Panc1 (cell line): ENCODE data around the genes VAV3 and AMIGO1.

DNA sequence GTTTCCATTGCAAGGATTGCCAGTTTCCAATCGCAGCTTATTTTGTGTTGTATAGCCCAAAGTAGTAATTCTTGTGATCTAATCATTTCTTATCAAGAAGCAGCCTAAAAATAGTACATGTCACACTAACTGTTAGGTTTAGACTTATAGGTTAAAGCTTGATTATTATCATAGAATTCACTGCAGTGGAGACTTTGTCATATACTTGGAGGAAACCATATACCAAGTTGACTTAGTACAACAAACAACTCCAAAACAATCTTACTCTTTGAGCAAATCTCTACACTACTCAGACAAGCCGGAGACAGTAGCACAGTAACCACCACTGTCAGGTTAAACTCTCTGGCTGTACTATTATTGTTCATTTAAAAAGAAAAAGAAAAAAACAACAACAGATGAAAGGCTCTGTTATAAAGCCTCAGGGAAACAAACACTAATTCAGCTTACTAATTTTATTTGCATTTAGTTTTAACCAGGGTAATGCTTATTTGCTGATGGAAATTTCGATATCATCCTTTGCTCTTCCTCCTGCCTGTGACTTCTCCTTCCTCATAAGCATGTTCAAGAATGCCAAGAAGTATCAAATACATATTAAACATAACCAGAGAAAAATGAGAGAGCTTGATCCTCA lies 226.3 kb downstream of the VAV3 start:
- RRBS, 2 experiments = no CpG with 5 or more reads among the region's 3 CpGs

GRCh38 chr1:107965039-107965336 lies at the start of gene VAV3:
TSS of gene VAV3 (minus strand) at chr1:107965180.
- RRBS, 2 experiments = 2 to 7% methylated on average over 40 of the region's 49 CpGs

- RRBS, 2 experiments = no CpG with 5 or more reads among the region's 7 CpGs
Observed at GRCh38 chr1:108038908-108039328, 73.9 kb upstream of the VAV3 start.

DNA sequence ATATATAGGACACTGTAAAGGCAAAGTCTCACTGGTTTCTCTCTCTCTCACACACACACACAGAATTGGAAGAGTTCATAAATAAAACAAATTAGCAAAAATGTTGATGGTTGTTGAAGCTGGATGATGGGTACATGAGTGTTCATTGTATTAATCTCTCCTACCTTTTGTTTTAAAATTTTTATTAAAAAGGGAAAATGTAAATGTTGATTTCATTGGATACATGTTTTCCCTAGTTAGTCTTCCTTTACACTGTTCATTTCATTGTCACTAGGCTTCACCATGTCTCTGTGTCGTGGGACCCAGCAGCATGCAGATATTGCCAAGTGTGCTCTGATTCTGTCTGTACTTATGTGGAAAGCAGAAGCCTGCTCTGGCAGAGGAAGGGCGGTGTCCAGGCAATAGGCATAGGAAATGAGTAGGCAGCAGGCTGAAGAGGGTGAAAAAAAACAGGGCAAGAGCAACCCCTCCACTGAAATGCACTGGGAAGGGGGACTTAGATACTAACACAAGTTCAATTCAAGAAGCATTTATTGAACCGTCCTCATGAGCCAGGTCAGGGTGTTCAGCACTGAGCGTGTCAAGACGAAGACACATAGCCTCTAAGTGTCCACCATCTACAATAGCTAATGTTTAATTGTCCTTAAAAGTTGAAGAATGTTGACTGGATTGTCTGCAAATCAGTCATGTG lies 85.1 kb upstream of the VAV3 start:
- RRBS, 2 experiments = no CpG with 5 or more reads among the region's 5 CpGs

- RRBS, 2 experiments = no CpG with 5 or more reads among the region's 4 CpGs
Observed at GRCh38 chr1:108600579-108600834, 40.6 kb downstream of the EEIG2 start.

- RRBS, 2 experiments = no CpG with 5 or more reads among the region's 7 CpGs
Observed at GRCh38 chr1:108617566-108618288, 43.2 kb downstream of the HENMT1 start.

- RRBS, 2 experiments = no CpG with 5 or more reads among the region's 4 CpGs
Observed at GRCh38 chr1:108852541-108852924, 4.4 kb downstream of the AKNAD1 start.

DNA sequence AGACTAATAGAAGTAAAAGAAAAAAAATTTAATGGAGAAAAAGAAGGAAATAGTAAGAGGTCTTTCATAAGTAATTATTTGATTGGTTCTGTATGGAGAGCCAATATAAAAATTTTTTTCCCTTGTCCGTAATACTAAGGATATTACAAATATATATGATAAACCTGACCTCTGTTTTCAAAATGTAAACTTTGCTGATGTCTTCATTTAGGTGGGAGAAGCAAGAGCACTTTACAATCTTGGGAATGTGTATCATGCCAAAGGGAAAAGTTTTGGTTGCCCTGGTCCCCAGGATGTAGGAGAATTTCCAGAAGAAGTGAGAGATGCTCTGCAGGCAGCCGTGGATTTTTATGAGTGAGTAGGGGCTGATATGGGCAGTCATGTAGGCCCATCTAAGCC lies 21.0 kb downstream of the GPSM2 start:
- RRBS, 2 experiments = no CpG with 5 or more reads among the region's 2 CpGs

DNA sequence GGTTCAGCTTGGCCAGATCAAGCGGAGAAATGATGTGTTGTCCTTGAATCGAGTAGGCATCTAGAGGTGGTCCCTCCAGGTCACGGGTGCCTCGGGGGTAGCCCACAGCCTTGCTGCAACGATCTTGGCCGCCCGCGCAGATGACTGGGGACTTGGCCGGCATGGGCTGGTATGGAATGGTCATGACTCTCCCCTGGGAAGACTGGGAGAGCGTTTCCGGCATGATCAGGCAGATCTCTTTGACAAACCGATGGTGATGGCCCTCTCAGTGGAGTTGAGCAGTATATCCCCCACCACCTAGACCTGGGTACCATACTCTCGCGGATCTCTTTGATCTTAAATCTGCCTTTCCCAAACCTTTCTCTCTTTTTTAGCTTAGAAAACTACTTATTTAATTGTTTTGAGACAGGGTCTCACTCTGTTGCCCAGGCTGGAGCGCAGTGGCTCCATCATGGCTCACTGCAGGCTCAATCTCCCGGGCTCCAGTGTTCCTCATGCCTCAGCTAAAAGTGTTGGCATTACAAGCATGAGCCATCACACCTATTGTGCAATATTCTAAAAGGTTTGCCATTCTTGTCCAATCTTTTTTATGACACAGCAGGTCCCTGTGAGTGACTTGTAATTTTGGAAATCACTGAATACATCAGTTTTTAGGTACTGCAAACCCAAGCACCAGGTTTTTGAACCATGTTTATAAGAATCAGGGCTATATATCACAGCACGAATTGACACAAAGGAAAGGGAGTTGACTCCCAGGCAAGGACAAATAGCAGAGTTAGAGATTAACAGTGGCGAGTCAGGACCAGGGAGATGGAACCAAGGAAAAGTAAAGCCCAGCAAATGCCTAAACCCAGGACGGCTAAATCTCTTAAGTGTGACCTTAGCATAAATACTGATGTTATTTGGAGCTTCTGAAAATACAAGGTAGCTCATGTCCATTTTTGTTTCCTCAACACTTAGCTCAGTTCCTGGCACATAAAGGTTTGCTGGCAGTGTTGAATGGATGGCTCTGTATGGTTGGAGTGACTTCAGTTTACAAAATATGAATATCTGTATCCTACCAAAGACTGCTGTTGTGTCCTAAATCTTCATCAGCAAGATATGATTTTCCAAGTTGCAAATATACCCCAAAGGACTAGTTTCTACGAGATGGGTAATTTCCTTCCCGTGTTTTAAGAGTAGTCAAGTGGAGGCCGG lies 7.7 kb downstream of the CFAP276 start:
- RRBS, 2 experiments = 96 to 97% methylated on average over 2 of the region's 22 CpGs

- RRBS, 2 experiments = no CpG with 5 or more reads among the region's 4 CpGs
Observed at GRCh38 chr1:109192471-109193097, 21.1 kb upstream of the SARS1 start.

DNA sequence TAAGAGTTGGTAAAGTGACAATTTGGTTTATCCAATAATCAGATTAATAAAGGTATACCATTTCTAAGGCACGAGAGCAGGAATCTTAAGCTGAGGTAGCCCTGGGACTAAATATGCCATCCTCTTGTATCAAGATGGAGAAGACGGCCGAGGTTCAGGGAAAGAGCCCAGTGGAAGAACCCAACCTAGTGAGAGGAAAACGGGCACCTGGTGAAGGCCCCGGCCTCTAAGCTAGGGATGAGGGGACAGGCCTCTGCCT lies 364 bp upstream of the SARS1 start:
- RRBS, 2 experiments = no CpG with 5 or more reads among the region's 5 CpGs

GRCh38 chr1:109249880-109250651 lies 727 bp downstream of the CELSR2 start:
- RRBS, 2 experiments = under 1 to 8% methylated on average over 13 to 14 of the region's 56 CpGs

- RRBS, 2 experiments = no CpG with 5 or more reads among the region's 12 CpGs
Observed at GRCh38 chr1:109275478-109276050, 7.4 kb downstream of the PSRC1 start.

DNA sequence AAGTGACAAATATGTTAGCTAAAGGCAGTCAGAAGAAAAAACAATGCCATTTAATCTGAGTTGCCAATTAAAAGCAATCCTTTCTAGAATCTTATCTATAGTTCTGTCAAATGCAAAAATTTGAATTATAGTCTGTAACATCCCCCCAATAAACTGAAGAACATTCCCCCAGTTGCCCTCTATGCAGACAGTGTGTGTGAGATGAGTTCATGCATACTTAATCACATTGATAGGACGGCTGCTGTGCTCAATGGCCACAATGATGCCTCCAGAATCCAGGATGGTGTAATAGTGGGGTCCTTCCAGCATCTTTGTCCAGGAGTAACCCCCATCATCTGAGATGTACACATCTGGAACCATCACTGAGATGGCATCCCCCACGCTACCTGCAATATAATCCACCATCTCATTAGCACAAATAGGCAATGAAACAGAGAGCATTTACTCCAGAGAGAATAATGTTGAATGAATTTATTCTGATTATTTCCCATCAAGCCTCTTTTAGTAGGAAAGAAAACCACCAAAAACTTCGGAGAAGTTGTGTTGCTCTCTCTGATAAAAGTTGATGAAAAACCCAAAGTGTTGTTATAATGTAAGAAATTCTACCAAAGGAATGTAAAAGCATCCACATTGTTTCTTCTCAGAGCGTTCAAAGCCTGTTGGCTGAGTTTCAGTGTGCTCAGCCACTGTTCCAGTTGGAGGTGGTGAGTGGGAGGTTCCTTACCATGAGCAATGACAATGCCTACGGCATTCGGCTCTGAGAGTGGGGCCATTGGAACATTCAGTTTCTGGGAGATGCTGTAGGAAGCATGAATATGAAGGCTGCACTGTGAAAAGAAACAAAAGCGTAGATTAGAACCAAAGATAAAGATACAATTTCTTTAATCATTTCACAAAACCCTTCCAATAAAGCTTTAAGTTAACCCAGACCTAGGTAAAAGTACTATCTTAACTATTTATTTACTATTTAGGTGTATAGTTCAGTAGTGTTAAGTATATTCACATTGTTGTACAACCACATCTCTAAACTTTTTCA lies 20.3 kb upstream of the MYBPHL start:
- RRBS, 2 experiments = no CpG with 5 or more reads among the region's 7 CpGs

- RRBS, 2 experiments = no CpG with 5 or more reads among the region's 5 CpGs
Observed at GRCh38 chr1:109341625-109342310, 35.0 kb upstream of the MYBPHL start.

DNA sequence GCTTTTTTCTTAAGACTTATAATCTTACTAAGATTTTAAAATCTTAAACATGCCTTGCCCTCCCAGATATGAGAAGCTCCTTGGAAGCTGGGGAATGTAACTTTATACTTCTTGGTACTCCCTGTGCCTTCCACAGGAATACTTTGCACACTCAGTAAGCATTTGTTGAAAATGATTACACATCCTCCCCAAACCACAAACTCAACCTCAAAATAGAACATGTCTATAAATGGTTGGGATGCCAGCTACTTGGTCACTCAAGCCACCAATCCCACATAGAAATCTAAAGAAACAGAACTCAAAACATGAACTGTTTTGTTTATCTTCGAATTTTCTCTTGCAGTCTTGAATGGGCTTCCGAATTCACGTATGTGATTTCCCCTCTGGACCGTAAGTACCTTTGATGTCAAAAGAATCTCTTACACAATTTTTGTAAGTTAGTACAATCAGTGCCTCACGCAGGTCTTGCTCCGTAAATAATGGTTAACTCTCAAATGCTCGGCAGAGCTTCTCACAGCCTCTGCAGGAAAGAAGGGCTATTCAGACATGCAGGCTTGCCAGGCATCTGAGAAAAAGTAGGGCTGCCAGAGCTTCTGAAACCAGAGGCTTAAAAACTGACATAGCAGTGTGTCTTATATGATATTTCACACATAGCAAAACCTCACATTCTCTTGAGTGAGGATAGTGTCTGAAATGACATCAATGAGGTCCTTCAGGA lies 26.9 kb downstream of the SORT1 start:
- RRBS, 2 experiments = no CpG with 5 or more reads among the region's 7 CpGs

- RRBS, 2 experiments = 1 to 5% methylated on average over 8 of the region's 31 CpGs
Observed at GRCh38 chr1:109426499-109427116, 360 bp upstream of the PSMA5 start.

GRCh38 chr1:109502482-109502983 lies 7.0 kb downstream of the AMIGO1 start:
- RRBS, 2 experiments = no CpG with 5 or more reads among the region's 4 CpGs

- RRBS, 2 experiments = under 1 to 4% methylated on average over 63 to 67 of the region's 85 CpGs
Observed at GRCh38 chr1:109509446-109510164, at the start of gene AMIGO1. TSS of gene AMIGO1 (minus strand) at chr1:109509727.

DNA sequence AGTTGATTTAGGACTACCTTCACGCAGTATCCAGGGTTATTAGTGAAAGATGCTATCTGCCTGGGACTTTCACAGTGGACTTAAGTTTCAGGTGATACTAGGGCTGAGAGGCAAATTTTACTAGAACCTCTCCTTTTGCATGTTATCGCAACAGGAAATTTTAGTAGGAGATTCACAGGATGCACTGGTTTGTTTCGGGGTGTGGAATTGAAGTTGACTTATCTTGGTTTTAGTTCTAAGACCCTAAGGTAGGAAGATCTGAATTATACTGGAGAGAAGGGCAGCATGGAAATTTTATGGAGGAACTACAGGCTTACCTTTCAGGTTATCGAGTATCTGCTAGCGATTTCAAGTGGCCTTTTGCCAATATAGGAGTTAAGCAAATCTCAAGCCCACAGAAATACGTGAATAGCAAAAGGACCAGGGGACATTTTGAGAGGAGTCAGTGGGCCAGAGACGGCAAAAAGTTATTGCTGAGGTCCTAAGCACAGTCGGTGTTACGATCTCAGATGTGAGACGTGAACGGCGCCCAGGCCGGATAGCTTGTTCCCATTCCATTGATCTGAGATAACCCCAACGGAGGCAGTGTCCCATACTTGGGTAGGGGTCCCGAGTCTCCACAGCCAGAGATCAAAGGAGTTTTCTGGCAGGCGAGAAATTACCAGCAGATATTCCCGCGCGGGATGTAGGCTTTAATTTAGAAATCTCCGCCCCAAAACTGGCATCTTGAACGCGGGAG lies 648 bp upstream of the GNAI3 start:
- RRBS, 2 experiments = no CpG with 5 or more reads among the region's 22 CpGs